WTC11 (cell line): ENCODE results near the gene NR5A2.

DNA sequence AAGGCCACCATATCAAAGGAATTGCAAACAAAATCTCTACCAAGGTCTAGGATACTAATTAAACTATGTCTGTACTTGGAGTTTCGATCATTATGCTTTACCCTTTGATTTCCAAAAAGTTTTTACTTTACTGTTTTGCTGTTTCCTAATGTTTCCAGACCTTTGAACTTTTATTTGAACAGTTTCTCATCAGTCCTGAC, 955 bp downstream of the CFHR2 start:
- PRO-cap = no peak

- PRO-cap = no peak
Measured at GRCh38 chr1:197781997-197782629, 6.8 kb upstream of the DENND1B start.

DNA sequence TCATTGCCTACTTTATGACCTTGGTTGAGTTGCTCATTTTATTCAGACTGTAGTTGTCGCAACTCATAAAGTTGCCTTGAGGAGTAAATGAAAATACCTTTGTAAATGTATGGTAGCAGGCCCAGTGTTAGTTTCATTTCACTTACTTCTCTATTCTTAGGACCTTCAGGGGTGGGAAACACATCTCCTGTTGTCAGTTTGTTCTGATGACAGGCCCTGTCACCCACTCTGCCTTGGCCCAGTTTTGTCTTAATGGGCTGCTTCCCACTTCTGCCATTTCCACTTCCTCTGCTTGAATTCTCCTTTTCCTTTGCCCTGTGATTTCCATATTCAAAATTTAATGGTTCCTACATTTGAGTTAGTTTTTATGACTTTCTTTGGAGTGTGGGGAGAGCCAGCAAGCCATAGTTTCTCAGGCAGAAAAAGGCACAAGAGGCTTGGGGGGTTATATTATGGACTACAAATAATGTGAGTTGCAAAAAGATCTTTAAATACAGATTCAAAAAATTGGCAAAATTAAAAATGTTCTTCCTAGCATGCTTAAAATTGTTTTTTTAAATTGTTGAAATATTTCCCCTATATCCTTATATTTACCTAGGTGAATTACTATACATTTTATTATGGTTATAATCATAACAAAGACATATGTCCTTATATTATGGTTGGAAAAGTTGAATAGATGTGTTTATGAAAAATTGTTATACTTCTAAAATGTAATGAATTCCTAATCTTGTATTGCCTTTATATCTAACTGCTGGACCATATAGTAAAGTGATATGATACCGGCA, 5.8 kb downstream of the NEK7 start:
- PRO-cap = no peak

- PRO-cap = no peak
Measured at GRCh38 chr1:198167297-198168187, 10.7 kb downstream of the NEK7 start.

GRCh38 chr1:198253543-198254270, 96.9 kb downstream of the NEK7 start:
- PRO-cap = no peak

DNA sequence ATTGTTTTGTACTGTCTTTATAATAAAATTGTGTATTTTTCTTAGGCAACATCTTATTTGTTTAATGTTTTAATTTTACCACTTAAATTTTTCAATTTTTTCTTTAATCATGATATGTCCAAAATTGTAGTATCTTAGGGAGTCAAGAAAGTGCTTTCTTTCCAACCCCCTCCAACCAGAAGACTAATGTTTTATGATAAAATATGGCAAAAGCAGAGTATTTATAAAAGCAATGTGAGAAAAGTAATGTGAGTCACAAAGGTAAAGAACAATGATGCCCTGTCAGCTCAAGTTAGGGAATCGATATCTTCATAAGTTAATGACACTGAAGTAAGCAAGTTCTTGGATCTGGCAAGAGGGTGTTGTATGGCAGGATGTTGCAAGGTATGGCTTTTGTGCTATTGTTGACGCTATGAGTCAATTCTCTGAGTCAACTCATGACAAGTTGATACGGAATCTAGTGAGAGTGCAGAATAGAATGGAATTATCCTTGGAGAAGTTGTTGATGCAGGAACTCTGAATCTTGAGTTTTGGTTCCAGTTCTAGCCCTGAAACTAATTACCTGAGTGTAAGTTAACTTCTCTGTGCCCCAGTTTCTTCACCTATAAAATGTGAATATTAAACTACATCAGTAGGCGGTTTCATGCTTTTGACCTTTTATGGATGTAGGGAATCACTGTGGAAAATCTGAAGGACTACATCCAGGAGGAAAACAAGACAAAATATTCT, 97.1 kb downstream of the ATP6V1G3 start:
- PRO-cap = no peak

GRCh38 chr1:198657383-198658185, 18.7 kb downstream of the PTPRC start:
- PRO-cap = no peak

GRCh38 chr1:198920060-198920572, 281.3 kb downstream of the PTPRC start:
- PRO-cap = no peak

DNA sequence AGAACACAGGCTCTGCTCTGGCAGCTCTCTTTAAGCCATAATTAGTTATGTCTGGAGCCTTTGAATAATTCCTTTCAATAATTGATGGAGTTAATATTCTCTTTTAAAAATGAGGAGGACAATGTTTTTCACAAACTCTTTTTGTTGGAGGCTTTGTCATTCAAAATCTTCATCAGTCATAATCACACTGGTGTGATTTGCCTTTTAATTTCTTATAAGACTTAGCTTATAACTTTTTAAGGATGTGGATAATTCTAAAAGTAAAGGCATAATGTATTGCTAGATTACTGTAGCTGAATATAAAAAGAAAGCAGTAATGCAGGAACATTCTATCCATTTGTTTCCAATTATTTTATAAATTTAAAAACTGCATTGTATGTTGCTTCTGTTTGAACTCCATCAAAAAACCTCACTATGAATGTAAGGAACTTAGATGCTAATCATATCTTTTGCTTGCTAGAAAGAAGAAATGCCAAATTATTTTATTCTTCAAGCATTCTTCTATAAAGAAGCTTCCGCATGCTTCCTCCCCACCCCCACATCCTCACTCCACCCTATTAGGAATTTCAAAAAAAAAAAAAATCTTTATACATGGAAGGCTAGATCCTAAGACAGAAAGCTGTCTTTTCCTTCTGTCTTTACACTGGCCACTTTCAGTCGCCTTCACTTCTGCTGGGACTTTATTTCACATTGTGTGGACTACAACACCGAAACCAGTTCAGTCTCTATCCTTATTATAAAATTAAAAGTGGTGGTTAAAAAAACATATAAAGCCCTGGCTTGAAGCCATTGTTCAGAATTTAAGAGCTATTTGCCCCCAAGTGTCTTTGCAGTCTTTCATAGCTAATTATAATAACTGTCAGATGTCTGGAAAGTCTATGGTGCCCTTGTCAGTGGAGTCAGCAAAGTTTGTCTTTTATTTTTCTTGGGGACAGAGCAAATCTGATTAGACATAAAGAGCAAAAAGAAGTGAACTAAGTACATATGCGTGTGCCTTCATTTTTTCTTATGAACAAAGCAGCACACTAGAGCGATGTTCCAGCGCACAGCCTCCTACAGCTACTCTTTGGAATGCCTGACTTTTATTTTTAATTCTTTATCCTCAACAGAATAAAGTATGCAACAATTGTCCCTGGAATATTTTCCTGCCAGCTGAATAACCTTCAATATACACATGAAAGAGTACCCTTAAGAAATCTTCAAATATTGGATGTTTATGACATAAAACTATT, 297.5 kb downstream of the PTPRC start:
- PRO-cap = no peak

- PRO-cap = no peak
Measured at GRCh38 chr1:198937188-198937735, 298.4 kb downstream of the PTPRC start.

- PRO-cap = no peak
Measured at GRCh38 chr1:199646913-199647296, 380.6 kb upstream of the NR5A2 start.

DNA sequence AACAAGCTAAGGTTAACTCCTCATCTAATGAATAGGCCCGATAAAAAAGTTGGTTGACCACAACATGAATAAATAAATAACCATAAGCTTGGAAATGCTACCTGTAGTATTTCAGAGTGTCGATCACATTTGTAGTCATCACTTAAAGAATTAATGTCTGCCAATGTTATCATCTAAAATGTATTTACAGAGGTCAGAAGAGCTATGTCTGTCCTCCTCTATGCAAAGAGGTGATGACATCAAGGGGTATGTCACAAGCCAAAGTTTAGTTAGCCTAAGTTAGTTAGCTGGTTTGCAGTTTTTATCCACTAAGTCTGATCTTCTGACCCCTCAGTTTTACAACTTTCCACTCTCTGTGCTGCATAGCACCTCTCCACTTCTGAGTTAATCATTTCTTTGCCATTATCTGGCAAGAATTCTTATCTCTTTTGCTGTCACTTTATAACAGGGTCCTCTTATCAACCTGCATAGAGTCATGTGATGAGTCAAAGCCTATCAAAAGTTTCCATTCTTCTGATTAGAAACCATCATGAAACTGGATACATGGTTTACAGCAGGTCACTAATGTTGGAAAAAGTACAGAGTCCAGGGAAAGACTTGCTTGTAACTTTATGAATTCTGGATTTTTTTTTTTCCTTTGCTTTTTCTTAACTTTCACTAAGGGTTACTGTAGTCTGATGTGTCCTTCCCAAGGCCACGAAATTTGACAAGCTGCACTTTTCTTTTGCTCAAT, at the start of gene NR5A2:
NR5A2 (plus strand) TSS at position 640 of the 733 bp plus-strand sequence.
- PRO-cap = no peak

DNA sequence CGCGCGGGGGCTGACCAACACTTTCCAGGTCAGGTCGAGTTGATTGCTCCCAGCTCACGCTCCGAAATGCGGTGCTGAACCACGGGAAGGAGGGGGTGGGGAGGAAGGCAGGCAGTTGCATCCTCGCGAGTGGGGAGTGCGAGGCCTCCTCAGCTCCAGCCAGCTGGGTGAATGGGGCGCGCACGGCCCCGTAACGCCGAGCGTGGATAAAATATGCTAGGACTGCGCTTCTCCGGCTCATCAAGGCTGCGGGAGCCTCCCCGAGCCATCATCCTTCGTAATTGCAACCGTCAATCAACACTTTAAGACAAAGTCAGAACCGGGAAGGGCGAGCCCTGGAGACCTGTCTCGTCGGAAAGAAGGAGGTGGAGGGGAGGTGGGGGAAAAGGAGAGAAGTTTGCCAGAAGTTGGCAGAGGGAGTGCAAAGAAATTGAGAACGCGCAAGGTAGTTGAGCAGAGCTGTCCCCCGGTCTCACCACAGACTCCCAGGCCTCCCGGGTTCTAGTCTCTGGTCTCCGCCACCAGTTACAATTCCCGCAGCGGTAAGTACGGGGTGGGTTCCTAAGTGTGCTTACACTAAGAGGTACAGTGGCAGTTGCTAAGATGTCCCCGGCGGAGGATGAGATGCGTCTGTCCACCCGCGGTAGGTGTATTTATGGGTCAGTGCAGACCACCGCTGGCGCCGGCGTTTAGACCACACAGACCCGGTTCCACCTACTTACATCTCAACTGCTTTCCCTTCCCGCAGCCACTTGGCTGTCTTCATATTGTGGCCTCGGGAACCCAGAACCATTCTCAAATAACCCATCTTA, 8.1 kb downstream of the NR5A2 start:
- PRO-cap = no peak

DNA sequence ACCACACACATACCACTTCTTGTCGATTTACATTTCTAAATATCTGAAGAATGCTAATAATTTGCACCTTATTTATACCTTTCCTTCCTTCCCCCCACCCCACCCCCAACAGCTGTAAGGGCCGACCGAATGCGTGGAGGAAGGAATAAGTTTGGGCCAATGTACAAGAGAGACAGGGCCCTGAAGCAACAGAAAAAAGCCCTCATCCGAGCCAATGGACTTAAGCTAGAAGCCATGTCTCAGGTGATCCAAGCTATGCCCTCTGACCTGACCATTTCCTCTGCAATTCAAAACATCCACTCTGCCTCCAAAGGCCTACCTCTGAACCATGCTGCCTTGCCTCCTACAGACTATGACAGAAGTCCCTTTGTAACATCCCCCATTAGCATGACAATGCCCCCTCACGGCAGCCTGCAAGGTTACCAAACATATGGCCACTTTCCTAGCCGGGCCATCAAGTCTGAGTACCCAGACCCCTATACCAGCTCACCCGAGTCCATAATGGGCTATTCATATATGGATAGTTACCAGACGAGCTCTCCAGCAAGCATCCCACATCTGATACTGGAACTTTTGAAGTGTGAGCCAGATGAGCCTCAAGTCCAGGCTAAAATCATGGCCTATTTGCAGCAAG, 20.7 kb downstream of the NR5A2 start:
- PRO-cap = bidirectional peak, plus-strand start at position 437 of the sequence, minus-strand start at position 327 of the sequence

DNA sequence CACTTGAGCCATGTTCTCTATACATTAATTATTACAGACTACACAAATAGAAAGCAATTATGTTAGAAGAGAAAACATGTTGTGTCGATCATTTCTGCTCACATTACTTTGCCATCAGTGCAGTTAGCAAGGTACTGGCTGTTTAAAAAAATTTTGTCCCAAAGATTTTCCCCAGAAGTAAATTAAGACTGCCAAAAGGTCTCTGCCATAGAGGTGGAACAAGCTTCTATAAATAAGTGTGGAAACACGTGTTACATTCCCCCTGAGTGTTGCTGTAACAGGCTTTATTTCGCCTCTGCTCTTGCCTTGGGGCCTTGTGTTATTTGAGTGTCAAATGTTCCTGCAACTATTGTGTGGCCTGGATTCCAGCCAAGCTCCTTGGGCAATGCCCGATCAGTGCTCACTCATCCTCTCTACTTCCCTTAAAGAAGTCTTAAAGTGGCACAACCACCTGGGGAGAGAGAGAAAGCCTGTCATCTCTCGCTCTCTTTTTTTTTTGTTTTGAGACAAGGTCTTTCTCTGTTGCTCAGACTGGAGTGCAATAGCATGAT, 156.6 kb downstream of the NR5A2 start:
- PRO-cap = no peak

DNA sequence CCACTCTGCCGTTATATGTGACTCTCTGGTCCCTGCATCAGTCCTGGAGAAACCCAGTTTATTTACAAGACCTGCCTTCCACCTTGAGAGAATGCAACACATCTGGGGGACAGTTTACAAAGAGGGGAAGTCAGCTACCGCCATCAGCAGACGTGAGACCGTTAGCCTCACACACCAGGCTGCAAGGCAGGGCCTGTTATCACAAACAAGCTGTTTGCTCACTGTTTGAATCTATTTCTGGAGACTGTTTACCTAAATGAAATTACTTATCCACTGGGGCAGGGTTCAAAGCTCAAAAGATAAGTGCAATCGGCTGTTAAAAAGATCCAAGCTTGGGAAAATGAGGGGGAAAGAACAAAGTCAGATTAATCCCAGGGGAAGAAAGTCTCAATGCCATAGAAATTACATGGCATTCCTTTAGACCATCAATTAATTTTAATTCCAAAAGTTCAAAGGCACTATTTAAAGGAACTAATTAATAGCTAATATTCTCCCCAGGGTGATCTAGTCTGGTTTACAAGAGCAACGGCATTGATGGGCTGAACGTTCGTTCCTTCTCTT, 134.4 kb downstream of the ZNF281 start:
- PRO-cap = no peak

- PRO-cap = no peak
Measured at GRCh38 chr1:200862687-200863410, 9.9 kb upstream of the GPR25 start.

- PRO-cap = no peak
Measured at GRCh38 chr1:200895777-200896497, 1.2 kb downstream of the INAVA start.

- PRO-cap = no peak
Measured at GRCh38 chr1:200899918-200900236, 5.2 kb downstream of the INAVA start.

DNA sequence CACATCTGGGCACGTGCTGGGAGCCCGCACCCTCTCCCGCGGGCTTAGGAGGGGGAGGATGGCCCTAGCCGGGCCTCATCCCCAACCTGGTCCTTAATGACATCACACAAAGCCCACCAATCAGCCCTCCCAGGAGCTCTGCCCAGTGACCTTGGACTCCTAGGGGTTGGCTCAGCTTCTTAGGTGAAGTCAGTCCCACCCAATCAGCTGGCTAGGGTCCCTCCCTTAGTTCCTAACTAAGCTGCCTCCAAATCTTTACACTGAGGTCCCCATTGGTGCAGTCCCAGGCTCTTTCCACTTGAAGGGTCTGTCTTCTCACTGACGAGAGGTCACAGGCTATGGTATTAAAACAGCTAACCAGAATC, 9.0 kb downstream of the KIF21B start:
- PRO-cap = no peak